Epithelial cell of alveolus of lung (primary cell): ENCODE results near the genes ZNF486, ZNF91 and UQCRFS1.

GRCh38 chr19:20166839-20167644 lies at the start of gene ZNF486:
TSS of gene ZNF486 (plus strand) at chr19:20167214.
- RAMPAGE, long total RNA = start-site peak on the plus strand at chr19:20167168-20167243, 103 and 91 reads in 2 replicates
- RRBS = no CpG with 5 or more reads among the region's 25 CpGs

- RAMPAGE, long total RNA = no peak
- RRBS = no CpG with 5 or more reads among the region's 7 CpGs
Measured at GRCh38 chr19:20260706-20261042, 93.7 kb downstream of the ZNF486 start.

DNA sequence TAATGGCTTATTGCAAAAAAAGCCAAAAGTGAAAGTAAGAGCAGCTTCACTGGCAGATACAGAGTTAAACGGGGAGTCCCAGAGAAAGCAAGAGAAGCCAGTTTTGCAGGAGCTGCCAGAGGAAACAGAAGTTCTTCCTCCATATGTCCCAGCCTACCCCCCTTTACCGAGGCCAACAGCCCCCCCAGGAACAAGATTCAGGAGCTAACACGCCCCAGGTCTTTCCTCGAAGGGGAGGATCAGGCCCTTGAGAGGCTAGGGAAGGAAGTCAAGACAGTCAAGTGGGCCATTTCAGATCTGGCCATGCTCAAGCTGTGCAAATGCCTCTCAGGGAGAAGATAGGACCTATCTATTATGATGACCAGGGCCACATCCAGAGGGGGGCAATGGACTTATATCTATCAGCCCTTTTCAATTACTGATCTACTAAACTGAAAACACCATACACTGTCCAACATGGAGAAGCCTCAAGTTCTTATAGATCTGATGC lies 47.3 kb upstream of the ZNF737 start:
- RAMPAGE, long total RNA = no peak
- RRBS = no CpG with 5 or more reads among the region's 4 CpGs

GRCh38 chr19:20664948-20665869 lies 3.8 kb upstream of the ZNF626 start:
- RAMPAGE, long total RNA = no peak
- RRBS = no CpG with 5 or more reads among the region's 25 CpGs

- RAMPAGE, long total RNA = no peak
- RRBS = no CpG with 5 or more reads among the region's 3 CpGs
Measured at GRCh38 chr19:21282354-21282967, 46.7 kb downstream of the ZNF708 start.

GRCh38 chr19:21482748-21483326 lies 22.6 kb upstream of the ZNF429 start:
- RAMPAGE, long total RNA = no peak
- RRBS = 87% methylated on average over 4 of the region's 24 CpGs

DNA sequence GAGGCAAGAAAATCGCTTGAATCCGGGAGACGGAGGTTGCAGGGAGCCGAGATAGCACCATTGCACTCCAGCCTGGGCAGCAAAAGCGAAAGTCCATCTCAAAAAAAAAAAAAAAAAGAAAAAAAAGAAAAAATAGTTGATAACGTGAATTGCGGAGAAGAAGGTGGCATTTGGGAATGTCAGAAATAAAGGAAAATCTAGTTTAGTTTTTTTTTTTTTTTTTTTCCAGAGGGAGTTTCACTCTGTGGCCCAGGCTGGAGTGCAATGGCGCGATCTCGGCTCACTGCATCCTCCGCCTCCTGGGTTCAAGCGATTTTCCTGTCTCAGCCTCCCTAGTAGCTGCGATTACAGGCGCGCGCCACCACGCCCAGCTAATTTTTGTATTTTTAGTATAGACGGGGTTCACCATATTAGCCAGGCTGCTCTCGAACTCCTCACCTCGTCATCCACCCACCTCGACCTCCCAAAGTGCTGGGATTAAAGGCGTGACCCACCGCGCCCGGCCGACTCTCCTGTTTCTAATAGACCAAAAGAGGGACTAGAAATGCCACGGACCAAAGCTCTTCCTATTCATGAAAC lies 743 bp downstream of the ZNF43 start:
- RAMPAGE, long total RNA = no peak
- RRBS = no CpG with 5 or more reads among the region's 27 CpGs

GRCh38 chr19:22623707-22624114 lies 10.4 kb upstream of the ZNF492 start:
- RAMPAGE, long total RNA = no peak
- RRBS = no CpG with 5 or more reads among the region's 21 CpGs

- RAMPAGE, long total RNA = no peak
- RRBS = no CpG with 5 or more reads among the region's 2 CpGs
Measured at GRCh38 chr19:23347633-23348192, 47.6 kb downstream of the ZNF91 start.

DNA sequence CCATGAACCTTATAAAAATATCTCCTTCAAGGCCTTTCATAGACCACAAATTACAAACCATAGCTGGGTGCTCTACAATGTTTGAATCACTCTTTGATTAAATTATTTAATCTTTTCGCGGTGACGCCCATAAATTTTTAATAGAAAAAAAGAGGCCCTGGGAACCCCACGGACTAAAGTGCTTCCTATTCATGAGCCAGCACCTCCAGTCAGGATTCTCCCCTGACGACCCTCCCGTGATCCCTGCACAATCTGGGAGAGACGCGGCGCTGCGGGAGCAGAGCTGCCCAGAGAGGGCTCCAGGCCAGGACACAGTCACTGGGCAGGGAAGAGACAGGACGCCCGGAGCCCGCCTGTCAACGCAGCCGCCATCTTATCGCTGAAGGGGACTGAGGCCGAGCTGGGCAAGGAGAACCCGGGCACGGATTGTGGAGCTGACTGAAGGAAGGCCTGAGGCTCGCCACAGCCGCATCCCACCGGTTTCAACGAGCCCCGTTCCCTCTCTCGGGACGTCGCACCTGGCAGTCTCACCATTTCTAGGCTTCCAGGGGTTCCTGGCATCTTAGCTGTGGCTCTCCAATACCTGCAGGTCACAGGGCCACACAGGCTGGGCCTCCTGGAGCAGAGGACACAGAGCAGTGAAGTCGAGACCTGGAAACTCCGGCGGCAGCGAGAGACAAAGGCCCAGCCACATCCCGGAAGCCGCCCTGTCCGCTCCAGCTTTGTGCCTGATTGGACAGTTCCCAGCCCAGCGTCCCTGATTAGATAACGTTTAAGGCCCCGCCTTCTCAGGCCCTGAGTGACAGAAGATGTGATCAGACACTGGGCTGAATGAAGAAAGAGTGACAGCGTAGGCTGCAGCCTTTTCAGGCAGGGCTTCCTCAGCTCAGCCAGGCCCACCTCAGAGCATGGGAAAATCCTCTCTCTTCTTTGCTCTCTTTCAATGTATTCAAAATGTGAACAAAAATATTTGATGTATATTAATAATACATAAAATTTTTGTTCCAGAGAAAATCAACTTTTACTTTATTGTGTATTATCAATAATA lies at the start of gene ZNF91:
TSS of gene ZNF91 (minus strand) at position 678 of the 1,048 bp plus-strand sequence.
- RAMPAGE, long total RNA = no peak
- RRBS = 3% methylated on average over 3 of the region's 38 CpGs

DNA sequence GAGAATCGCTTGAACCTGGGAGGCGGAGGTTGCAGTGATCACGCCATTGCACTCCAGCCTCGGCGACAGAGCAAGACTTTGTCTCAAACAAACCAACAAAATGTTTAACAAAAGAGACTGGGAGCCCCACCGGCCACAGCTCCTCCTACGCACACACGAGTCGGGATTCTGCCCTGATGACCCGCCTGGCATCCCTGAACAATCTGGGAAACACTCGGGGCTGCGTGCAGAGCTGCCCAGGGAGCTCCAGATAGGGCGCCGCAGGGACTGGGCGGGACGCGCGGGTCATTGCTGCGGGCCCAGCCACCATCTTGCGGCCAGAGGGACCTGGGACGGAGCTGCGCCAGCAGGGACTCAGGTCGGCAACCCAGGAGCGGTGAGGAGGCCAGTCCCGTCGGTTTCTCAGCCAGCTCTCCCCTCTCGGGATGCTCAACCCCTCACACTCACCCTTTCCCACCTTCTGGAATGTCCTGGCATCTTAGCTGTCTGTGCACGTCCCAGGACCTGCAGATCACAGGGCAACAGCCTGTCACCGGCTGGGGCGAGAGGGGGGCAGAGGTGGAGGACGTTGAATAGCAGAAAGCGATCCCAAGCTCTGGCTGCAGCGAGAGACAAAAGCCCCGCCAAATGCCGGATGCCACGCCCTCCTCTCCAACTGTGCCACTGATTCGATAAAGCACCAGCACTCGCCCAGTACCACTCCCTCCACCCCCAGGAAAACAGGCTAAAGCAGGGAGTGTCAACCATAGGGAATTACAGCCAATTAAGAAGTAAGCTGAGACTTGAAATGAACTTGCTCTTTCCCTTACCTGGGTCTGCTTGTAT lies 20.4 kb upstream of the ZNF91 start:
- RAMPAGE, long total RNA = no peak
- RRBS = 0% methylated on average over 3 of the region's 38 CpGs

- RAMPAGE, long total RNA = no peak
- RRBS = no CpG with 5 or more reads among the region's 10 CpGs
Measured at GRCh38 chr19:23549371-23550130, 137.5 kb downstream of the ZNF675 start.

GRCh38 chr19:23957457-23958261 lies 43.0 kb downstream of the ZNF726 start:
- RAMPAGE, long total RNA = no peak
- RRBS = no CpG with 5 or more reads among the region's 16 CpGs

- RAMPAGE, long total RNA = no peak
- RRBS = no CpG with 5 or more reads among the region's 14 CpGs
Measured at GRCh38 chr19:24001106-24001748, 85.8 kb upstream of the ZNF254 start.

DNA sequence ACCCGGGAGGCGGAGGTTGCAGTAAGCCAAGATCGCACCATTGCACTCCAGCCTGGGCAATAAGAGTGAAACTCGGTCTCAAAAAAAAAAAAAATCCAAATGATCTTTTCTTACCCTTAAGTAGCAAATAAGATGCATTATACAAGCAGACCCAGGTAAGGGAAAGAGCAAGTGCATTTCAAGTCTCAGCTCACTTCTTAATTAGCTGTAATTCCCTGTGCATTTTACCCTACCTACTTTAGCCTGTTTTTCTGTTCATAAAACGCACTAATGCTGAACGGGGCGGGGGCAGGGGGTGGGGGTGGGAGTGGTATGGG lies 54.0 kb upstream of the ZNF254 start:
- RAMPAGE, long total RNA = no peak
- RRBS = no CpG with 5 or more reads among the region's 7 CpGs

DNA sequence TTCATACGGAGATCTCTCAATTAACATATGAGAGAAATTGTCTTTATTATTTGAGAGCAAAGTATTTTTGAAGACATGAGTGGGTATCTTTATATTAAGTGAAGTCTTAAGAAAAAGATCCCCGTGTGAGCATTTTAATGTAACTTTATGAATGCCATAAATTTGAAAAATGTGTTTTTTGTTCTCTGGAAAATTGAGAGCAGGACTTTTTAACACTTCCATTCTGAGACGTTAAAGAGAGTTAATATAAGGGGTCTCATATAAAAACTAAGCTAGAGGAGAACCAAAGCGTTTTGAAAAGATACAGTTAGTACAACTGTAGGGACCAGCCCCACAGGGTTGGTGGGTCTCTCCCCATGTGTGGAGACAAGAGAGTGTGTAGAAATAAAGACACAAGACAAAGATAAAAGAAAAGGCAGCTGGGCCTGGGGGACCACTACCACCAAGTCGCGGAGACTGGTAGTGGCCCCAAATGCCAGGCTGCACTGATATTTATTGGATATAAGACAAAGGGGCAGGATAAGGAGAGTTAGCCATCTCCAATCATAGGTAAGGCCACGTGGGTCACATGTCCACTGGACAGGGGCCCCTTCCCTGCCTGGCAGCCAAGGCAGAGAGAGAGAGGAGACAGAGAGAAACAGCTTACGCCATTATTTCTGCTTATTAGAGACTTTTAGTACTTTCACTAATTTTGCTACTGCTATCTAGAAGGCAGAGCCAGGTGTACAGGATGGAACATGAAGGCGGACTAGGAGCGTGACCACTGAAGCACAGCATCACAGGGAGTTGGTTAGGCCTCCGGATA lies 1411.2 kb downstream of the UQCRFS1 start:
- RAMPAGE, long total RNA = no peak
- RRBS = no CpG with 5 or more reads among the region's 11 CpGs

DNA sequence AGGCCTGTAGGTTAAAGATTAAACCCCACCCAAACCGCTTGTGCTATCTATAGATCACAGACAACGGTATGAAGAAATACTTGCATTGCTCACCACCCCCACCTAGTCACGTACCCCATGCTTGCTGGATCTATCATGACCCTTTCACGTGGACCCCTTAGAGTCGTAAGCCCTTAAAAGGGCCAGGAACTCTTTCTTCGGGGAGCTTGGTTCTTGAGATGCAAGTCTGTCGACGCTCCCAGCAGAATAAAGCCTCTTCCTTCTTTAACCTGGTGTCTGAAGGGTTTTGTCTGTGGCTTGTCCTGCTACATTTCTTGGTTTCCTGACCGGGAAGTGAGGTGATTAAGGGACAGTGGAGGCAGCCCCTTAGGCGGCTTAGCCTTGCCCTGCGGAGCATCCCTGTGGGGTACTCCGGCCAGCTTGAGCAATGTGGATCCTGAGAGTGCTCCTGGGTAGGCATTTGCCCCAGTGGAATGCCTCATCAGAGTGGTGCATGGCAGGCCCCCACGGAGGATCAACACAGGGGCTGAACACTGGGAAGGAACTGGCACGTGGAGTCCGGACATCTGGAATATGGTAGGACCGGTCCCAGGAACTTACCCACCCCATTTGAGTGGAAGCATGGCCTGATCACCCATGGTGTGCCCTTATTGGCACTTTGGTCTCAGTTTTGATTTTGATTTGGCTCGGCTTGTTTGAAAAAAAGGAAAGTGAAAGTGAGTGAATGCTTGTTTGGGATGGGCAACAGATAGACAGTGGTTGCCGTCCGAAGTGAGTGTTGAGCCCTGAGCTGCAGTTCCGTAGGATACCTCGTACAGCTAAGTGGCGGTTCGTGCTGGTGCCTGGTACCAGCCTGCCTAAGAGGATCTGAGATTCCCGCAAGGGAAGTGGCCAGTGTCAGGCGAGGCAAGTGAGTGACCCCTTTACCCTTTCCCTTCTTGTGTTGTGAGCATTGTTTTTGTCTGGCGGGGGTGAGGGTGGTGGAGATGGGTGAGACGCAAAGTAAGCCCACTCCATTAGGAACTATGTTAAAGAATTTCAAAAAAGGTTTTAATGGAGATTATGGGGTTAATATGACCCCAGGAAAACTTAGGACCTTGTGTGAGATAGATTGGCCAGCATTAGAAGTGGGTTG lies 606.1 kb downstream of the UQCRFS1 start:
- RAMPAGE, long total RNA = no peak
- RRBS = no CpG with 5 or more reads among the region's 27 CpGs

GRCh38 chr19:28793281-28793730 lies 419.6 kb downstream of the UQCRFS1 start:
- RAMPAGE, long total RNA = no peak
- RRBS = 5% methylated on average over 24 of the region's 47 CpGs

- RAMPAGE, long total RNA = no peak
- RRBS = no CpG with 5 or more reads among the region's 15 CpGs
Measured at GRCh38 chr19:29207521-29208310, 5.2 kb downstream of the UQCRFS1 start.

GRCh38 chr19:29212890-29213431 lies at the start of gene UQCRFS1:
TSS of gene UQCRFS1 (minus strand) at chr19:29213151.
- RAMPAGE, long total RNA = no peak
- RRBS = 2% methylated on average over 21 of the region's 63 CpGs